Measurements from ENCODE around the gene PHLDA3.

- PRO-cap, 7 experiments = no peak in any of the 7 experiments
- RAMPAGE, long total RNA, 2 experiments = no peak in any of the 2 experiments
These were observed 1.2 kb upstream of the TNNT2 start for GRCh38 chr1:201378307-201379379.

DNA sequence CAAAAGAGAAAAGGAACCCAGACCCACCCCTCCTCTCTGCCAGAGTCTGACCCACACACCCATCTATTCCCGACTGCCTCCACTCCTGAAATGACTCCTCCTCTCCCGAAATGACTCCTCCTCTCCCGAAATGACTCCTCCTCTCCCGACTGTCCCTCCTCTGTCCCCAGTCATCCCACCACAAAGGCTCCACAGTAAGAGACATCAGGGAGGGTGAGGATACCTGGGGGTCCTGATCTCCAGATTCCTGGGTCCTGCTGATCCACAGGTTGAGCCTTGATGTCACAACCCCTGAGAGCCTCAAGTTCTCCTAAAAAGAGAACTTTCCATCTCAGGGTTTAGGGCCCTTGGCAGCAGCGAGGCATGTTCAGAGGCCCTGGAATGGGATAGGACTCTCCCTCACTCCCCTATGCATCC, 5.0 kb upstream of the TNNT2 start:
- PRO-cap, 7 experiments = no peak in any of the 7 experiments
- RAMPAGE, long total RNA, 2 experiments = no peak in any of the 2 experiments

DNA sequence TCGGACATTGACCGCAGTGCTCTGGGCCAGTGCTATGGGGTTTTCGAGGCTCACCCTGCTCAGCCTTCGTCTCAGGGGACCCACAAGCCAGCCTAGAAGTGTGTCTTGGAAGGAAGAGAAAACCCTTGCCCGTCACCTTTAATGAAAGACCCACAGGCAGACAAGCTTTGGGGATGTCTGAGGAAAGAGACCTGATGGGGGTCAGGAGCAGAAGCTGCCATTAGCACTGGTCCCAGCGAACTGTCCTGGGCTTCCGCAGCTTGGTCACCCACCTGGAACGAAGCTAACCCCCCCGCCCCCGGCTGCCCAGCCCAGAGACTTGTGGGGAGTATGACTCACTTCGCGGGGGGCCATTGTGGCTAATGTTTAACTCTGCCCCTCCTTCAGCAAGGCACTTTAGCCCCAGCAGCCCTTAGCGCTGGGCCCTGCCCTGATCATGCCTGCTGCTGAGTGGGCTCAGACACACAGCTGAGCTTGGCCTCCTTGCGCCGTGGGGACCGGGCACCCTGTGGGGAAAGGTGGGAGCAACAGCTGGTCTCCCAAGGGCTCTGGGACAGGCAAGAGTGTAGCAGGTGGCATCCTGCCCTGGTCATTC, 6.2 kb upstream of the LAD1 start:
- PRO-cap, 7 experiments = no peak in any of the 7 experiments
- RAMPAGE, long total RNA, 2 experiments = no peak in any of the 2 experiments

DNA sequence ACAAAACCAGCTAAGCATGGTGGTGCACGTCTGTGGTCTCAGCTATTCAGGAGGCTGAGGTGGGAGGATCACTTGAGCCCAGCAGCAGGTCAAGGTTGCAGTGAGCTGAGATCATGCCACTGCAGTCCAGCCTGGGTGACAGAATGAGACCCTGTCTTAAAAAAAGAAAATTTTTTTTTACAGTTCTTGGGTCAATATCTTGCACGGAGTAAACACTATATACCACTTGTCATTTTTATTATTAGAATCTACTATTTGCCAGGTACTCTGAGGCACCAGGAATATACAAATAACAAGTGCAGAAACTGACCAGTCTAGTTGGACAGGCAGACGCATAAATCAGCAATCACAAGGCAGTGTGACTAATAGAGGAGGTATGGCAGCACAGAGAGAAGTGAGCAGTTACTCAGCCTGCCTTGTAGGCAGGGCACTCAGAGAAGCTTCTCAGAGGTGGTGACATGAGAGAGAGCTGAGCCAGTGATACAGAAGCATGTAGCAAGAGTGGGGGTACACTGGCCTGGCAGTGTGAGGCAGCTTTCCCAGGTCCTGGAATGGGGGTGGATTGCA, 8.0 kb downstream of the PHLDA3 start:
- PRO-cap, 7 experiments = peak in 2 of 7 experiments; most common plus-strand start position 430 of the sequence (in 1)
- RAMPAGE, long total RNA, 2 experiments = no peak in any of the 2 experiments

- PRO-cap, 7 experiments = peak in 7 of 7 experiments; most common plus-strand start chr1:201468568 (in 6); most common minus-strand start chr1:201469188 (in 7)
- RAMPAGE, long total RNA, 2 experiments = no peak in any of the 2 experiments
These were observed at the start of gene PHLDA3 for GRCh38 chr1:201468353-201469456. Gene PHLDA3 (minus strand): TSS chr1:201469188.

GRCh38 chr1:201562823-201563352, 24.0 kb downstream of the NAV1 start:
- PRO-cap, 7 experiments = no peak in any of the 7 experiments
- RAMPAGE, long total RNA, 2 experiments = no peak in any of the 2 experiments

DNA sequence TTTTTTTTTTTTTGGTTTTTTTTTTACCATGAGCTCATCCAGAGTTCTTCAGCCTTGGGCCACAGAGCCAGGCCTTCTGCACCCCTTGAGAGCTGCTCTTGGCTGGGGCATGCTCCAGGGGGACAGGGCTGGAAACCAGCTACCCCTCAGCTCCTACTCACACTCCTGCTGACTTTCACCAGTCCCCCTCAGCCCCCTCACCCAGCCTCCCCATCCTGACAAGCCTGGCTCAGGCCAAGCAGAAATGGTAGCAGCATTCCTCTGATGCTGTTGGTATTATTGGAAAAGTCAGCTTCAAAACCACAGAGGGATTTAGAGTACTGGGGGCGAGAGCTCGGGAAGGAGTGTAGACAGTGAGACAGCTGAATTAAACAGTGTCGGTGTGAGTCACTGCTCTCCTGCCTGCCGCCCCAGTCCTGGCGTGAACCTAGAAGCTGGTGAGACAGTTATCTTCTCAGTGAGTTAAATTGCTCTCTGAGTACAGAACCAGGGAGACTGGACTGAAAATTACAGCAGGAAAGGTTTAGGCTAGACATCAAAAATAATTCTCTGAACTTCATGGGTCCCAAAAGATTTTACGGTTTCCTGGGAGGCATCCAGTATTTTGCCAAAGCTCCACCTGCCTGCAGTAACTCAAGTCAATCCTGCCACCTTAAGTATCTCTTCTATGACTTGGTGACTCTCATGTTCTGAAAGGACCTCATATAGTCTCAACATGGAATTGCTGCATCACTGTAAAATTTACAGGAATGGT, 63.9 kb downstream of the NAV1 start:
- PRO-cap, 7 experiments = no peak in any of the 7 experiments
- RAMPAGE, long total RNA, 2 experiments = no peak in any of the 2 experiments

- PRO-cap, 7 experiments = no peak in any of the 7 experiments
- RAMPAGE, long total RNA, 2 experiments = no peak in any of the 2 experiments
These were observed 117.2 kb downstream of the NAV1 start for GRCh38 chr1:201656148-201656511.

GRCh38 chr1:201753617-201754884, 74.9 kb upstream of the IPO9 start:
- PRO-cap, 7 experiments = no peak in any of the 7 experiments
- RAMPAGE, long total RNA, 2 experiments = no peak in any of the 2 experiments

DNA sequence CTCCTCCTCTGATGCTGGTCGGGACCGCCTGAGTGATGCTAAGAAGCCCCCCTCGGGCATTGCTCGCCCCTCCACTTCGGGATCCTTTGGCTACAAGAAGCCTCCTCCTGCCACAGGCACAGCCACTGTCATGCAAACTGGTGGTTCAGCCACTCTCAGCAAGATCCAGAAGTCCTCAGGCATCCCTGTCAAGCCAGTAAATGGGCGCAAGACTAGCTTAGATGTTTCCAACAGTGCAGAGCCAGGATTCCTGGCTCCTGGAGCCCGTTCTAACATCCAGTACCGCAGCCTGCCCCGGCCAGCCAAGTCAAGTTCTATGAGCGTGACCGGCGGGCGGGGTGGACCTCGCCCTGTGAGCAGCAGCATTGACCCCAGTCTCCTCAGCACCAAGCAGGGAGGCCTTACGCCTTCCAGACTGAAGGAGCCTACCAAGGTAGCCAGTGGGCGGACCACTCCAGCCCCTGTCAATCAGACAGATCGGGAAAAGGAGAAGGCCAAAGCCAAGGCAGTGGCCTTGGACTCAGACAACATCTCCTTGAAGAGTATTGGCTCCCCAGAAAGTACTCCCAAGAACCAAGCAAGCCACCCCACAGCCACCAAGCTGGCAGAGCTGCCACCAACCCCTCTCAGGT, 46.6 kb upstream of the IPO9 start:
- PRO-cap, 7 experiments = no peak in any of the 7 experiments
- RAMPAGE, long total RNA, 2 experiments = no peak in any of the 2 experiments

DNA sequence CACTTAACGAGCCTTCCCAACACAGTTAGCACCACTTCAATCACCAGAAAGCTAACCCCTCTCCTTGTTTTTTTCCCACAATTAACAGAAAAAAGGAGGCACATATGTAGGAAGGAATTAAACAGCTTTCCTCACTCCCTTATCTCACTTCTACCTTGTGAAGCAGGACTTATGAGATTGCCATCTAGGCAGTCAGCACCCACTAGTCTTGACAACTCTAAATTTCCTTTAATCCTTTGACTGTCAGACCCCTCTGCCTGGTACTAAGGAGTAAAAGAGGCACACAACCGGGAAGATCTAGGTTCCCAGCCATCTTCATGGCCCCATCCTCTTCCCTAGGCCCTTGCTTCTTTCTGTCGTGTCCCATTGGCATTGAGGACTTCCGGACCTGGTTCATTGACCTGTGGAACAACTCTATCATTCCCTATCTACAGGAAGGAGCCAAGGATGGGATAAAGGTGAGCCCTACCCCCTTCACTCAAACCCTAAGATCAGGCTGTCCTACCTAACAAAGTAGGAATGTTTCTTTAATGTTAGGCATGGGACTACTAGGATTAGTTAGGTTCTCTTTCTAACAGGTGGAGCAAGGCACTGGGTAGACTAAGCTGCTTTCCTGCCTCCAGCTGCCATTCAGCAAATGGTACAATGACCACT, 16.0 kb upstream of the IPO9 start:
- PRO-cap, 7 experiments = no peak in any of the 7 experiments
- RAMPAGE, long total RNA, 2 experiments = no peak in any of the 2 experiments

DNA sequence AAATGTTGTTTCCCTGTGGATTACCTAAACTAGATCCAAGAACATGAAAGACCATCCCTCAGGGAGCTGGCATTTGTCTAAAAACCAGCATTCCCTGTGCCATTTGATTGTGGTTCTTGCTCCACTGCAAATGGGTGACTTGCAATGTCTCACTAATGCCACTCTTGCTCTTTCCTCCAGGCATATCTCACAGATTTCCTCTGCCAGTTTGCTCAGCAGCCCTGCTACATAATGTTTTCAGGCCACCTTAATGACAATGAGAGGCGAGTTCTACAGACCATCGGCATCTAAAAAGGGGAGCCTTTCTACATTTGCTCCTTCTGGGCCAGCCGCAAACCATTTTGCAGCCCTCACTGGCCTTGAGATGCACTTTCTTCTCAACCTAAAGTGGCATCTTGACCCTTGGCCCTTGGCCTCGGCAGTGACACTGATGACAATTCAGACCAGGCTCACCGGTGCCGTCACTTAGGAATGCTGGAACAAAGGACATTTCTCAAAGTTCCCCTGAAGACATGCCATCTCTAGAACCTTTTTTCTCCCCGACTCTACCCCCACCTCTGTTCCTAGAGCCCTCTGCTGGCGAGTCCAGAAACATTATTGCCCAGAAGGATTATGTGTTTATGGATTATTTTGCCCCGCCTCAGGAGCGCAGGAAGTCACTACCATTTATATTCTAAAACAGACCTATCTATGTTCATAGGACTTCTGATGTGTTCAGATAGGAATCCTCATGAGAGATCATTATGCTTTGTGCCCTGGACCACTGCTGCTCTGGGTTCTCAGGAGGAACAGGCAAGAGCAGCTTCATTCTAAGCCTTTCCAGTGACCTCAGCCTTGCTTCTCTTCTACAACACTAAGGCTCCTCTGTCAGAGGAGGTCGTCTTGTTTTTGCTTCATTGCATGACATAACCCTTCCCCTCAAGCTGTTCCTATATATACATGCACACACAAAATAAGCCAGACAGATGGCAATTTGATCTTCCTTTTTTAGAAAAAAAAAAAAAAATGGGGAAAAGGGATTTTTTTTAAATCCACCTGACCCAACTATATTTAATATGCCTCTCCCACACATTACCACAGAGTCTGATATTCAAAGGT, 12.6 kb upstream of the SHISA4 start:
- PRO-cap, 7 experiments = no peak in any of the 7 experiments
- RAMPAGE, long total RNA, 2 experiments = no peak in any of the 2 experiments

- PRO-cap, 7 experiments = no peak in any of the 7 experiments
- RAMPAGE, long total RNA, 2 experiments = no peak in any of the 2 experiments
These were observed 24.7 kb downstream of the SHISA4 start for GRCh38 chr1:201913437-201913751.

DNA sequence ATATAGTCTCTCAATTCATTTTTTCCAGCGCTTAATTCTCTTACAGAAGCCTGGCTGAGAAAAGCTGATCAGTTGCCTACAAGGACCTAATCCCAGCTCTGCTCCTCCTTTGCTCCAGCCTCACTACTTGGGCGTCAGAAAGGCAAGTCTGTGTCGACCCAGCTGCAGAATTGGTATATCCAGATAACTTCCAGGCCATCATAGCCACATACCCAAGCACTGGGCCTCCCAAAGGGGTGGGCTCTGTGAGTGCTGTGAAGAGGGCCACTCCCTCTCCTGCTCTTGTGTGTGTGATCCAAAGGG, 18.1 kb downstream of the LMOD1 start:
- PRO-cap, 7 experiments = no peak in any of the 7 experiments
- RAMPAGE, long total RNA, 2 experiments = no peak in any of the 2 experiments

GRCh38 chr1:201939589-201940141, 6.7 kb downstream of the LMOD1 start:
- PRO-cap, 7 experiments = no peak in any of the 7 experiments
- RAMPAGE, long total RNA, 2 experiments = no peak in any of the 2 experiments

DNA sequence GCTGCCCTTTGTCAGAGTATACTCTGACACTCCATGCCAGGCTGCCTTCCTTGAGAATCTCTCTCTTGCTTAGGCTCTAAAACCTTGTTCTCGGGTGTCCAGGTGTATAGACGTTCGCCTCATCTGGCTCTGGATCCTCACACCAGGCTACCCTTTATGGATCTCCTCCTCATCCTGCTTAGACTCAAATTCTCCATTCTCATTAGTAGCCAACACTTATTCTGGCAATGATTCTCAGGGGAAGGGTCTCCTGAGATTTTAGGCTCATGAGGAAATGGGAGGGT, 6.5 kb downstream of the TIMM17A start:
- PRO-cap, 7 experiments = no peak in any of the 7 experiments
- RAMPAGE, long total RNA, 2 experiments = no peak in any of the 2 experiments

GRCh38 chr1:201969592-201970643, 12.5 kb upstream of the RNPEP start:
- PRO-cap, 7 experiments = no peak in any of the 7 experiments
- RAMPAGE, long total RNA, 2 experiments = no peak in any of the 2 experiments

- PRO-cap, 7 experiments = no peak in any of the 7 experiments
- RAMPAGE, long total RNA, 2 experiments = no peak in any of the 2 experiments
These were observed 1.1 kb upstream of the ELF3 start for GRCh38 chr1:202009352-202009631.

DNA sequence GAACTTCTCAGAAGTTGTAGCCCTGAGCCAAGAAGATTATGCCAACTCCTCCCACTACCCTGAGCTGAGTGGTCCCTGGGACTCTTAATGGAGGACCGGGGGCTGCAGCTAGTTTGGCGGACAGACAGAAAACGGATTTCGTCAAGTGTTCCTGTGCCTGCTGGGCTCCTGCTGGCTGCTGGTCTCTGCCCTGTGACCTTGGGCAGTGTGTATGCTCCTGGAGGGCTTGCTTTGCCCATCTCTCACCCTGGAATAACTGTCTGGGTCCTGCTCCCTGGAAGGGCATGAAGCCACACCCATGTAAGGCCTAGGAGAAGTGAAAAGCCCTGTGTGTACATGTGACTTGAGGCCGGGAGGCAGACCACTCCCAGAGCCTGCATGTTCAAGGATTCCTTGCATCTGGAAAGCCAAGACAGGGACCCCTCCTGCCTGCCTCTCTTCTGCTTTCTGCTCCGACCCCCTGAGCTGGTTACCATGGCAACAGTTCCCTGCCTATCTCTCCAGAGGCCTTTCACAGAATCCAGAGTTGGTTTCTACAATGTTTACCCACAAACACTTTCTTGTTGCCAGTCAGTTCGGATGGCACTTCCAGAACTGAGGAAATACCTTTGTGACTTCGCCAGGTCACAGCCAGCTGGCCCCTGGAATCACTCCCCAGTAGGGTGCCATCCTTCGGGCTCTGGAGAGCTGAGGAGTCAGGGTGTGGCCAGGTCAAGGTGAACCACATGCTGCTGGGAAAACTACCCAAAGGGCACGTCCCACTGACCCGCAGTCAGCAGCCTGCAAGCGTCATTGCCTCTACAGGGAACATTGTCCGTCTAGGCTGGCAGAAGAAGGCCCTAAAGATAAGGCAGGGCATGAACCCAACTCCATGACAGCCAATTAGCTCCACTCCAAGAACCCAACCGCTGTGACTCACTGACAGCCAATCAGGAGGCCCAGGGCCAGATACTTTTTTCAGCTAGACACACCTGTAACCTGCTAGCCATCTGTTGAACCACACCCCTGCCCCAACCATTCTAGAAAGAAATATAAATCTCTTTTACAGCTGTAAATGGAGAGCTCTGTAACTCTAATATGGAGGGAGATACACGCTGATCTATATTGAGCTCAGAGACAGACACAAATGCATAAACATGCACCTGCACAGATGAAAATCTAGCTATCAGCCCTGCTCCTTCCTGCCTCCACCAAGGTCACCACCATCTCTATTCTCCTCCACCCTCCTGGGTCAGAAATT, 14.6 kb upstream of the GPR37L1 start:
- PRO-cap, 7 experiments = no peak in any of the 7 experiments
- RAMPAGE, long total RNA, 2 experiments = no peak in any of the 2 experiments

DNA sequence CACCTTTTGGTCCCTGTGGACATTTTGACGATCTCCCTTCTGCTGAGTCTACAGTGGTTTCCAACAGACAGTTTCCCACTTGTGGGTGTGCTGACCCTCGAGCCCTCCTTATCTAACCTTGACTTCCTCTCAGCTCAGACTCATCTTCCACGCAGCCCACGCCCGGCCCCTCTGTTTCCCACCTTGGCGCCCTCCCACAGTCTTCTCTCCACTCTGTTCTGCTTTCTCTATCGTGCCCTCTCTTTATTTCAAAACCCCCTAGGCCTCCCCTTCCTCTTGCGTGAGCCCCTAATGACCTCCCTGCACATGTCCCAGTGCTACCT, 6.1 kb upstream of the ARL8A start:
- PRO-cap, 7 experiments = no peak in any of the 7 experiments
- RAMPAGE, long total RNA, 2 experiments = no peak in any of the 2 experiments